Left colon (tissue), 1 donor: ENCODE measurements around a stretch of chr3.

DNA sequence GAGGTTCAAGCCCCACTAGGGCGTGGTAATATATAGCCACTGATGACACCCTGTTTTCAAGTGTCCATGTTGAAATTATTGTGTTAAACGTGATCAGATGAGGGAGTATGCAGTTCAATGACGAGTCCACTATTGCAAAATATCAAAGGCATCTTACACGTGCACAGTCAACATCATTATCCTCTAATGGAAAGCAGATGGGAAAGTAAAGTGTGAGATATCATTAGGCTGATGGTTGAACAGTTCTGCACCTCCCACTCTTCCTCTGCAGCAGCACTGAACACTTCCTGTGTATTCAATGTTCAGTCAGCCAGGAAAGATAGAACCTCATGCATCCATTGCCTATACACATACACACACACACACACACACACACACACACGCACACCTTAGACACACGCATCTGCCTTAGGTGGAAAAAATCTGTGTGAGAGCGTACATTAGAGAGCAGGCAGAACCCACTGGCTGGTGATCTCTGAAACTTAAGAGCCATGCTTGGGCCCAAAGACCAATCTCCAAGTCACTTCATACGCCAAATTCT lies 431.7 kb upstream of the CCDC54 start:
- PRO-cap, result no peak

- PRO-cap, result no peak
Measured at GRCh38 chr3:107235484-107236302, 141.5 kb upstream of the CCDC54 start.

GRCh38 chr3:107264831-107265404 lies 112.3 kb upstream of the CCDC54 start:
- PRO-cap, result no peak

DNA sequence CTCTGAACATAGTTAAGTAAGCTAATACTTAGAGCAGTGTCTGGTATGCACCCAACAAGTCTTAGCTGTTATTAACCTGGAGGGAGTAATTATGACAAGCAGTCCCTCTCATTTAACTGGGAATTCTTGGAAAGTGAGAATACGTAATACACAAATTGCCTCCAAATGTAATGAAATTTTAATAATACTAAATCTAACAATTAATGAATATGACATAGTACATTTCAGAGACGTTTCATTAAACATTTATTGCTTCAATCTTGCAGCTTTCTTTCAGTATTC lies 2.6 kb upstream of the CCDC54 start:
- PRO-cap, result no peak

DNA sequence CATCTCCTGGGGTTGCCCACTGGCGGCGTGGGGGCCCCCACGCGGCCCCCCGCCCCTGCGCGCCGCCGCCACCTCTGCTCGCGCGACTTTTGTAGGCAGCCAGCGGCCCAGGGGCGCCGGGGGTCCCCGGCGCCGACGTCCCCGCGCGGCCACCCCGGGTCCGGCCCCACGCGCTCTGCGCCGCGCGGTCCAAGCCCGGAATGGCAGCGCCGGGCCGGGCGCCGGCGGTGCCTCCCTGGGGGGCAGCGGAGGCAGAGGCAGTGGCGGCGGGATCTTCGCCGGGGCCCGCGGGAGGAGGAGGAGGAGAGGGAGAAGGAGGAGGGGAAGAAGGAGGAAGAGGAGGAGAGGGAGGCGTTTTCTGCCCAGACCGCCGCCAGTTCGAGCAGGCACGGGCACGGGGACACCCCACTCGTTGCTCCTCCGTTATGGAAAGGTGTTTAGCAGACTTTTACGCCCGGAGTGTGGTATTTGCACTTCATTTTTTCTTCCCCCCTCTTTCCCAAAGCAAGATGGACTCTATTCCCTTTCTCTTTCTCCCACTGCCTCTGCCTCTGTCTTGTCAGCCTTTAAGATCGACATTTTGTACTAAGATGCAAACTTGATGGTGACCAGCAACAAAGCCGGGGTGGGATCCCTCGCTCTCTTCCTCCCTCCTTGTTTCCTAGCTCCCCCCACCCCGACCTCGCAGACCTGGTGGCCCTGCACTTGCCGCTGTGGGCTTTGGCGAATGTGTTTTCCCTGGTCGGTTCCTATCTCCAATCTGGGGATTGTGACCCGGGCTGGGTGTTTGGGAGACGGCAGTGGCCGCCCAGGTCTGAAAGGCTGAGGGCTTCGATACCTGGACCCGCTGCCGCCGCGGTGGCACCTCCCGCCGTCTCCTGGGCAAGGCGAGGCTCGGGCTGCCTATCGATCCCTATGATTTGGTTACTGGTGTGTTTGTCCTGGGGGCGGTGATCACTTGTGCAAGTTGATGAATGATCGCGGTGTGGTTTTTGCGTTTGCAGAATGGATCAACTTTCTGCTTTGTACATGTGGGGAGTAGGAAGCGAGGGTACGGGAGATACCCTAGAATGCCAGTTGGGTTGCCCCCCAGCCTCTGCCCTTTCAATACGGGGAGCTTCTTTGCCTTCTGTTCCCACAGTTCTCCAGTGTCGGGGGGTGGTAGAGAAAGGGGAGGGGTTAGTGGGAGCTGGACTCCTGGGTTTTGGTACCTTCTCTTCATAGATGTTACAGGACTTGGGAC lies 2.7 kb downstream of the BBX start:
- PRO-cap, result bidirectional peak, plus-strand start at position 376 of the sequence, minus-strand start at position 197 of the sequence

DNA sequence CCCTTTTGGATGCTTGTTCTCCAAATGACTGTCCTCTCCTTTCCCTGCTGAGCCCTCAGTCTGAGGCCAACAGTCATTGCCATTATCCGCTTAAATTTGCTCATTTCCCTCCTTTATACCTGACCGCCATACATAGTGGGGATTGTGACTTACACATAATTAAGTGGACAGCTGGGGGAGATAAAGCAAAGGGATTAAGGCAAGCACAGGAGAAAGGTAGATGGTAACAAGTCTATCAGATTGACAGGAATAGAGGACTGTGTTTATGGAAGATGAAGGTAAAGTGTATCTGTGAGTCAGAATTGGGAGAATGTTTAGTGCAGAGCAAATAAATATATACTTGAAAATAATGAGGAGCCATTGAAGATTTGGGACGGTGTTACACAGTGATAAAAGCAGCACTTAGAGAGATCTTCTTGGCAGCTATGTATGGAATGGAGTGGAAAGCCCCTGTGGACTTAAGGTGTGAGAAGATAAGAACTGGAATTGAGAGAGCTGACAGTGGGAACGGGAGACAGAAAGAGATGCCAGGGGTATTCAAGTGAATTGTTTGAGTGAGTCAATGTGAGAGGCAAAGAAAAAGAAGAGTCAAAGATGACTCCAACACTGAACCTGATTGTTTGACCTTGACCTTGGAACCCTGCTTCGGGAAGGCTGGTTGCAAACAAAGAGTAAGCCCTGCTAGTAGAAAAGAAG lies 238.4 kb downstream of the BBX start:
- PRO-cap, result no peak

GRCh38 chr3:108055020-108055778 lies 35.6 kb downstream of the CD47 start:
- PRO-cap, result no peak

DNA sequence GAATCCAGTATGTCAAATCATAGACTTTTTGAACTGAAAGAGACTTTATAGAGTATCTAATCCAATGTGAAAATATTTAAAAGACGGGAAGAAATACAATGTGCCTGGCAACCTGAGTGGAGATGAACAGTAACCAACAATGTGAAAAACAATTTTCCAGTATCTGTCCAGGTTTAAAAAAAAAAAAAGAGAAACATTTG lies 32.0 kb downstream of the MYH15 start:
- PRO-cap, result unidirectional peak, minus-strand start at position 74 of the sequence

- PRO-cap, result no peak
Measured at GRCh38 chr3:108486825-108487350, 23.5 kb downstream of the MYH15 start.

GRCh38 chr3:108550374-108551319 lies 38.6 kb downstream of the CIP2A start:
- PRO-cap, result no peak

- PRO-cap, result no peak
Measured at GRCh38 chr3:108806299-108806968, 16.2 kb upstream of the TRAT1 start.

- PRO-cap, result no peak
Measured at GRCh38 chr3:108862684-108863256, 40.2 kb downstream of the TRAT1 start.

DNA sequence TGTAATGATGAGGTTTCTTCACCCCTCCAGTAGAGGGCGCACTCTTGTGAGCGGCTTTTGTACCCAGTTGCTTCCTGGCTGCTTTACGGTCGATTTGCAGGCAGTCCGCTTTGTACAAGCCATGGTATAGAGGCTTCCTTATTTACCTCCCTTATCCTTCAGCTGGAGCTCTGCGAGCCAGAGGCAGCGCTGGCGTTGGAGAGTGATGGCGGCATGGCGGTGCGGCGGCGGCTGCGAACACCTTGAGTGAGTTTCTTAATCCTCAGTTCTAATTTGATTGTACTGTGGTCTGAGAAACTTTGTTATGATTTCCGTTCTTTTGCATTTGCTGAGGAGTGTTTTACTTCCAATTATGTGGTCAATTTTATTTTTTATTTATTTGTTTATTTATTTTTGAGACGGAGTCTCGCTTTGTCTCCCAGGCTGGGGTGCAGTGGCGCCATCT lies 72.6 kb upstream of the DPPA4 start:
- PRO-cap, result unidirectional peak, minus-strand start at position 241 of the sequence

DNA sequence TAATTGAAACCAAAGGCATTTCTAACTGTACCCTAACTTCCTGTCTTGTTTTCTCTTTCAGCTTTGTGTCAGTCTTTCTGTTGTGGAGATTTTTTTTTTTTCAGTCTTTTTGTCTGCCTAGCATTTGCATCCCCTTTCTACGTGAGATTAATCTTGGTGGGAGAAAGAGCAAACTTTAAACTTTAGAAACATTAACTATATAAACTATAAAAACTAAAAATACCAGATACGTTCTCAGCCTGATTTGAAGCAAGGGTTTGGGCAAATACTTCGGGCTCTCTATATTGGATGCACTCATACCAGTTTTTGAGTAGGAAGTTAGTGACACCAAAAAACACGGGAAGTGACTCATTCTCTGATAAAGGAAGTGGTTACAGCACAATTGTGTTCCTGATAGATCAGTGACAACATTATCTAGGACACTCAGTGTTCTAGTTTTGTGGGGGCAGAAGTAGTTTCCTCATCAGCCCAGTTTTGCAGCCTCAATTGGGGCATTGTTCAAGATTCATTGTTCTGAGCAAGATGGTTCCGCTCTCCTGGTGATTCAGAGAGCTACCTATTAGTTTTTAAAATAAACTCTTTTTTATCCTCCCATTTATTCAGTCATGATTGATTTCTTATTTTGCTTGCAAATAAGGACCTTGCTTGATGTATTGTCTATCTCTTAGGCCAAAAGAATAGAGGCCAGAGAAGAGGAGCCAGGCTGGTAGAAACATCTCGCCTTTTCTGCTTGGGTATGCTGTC lies 469.6 kb upstream of the DPPA4 start:
- PRO-cap, result no peak

GRCh38 chr3:110311393-110311742 lies 760.2 kb upstream of the NECTIN3 start:
- PRO-cap, result no peak

DNA sequence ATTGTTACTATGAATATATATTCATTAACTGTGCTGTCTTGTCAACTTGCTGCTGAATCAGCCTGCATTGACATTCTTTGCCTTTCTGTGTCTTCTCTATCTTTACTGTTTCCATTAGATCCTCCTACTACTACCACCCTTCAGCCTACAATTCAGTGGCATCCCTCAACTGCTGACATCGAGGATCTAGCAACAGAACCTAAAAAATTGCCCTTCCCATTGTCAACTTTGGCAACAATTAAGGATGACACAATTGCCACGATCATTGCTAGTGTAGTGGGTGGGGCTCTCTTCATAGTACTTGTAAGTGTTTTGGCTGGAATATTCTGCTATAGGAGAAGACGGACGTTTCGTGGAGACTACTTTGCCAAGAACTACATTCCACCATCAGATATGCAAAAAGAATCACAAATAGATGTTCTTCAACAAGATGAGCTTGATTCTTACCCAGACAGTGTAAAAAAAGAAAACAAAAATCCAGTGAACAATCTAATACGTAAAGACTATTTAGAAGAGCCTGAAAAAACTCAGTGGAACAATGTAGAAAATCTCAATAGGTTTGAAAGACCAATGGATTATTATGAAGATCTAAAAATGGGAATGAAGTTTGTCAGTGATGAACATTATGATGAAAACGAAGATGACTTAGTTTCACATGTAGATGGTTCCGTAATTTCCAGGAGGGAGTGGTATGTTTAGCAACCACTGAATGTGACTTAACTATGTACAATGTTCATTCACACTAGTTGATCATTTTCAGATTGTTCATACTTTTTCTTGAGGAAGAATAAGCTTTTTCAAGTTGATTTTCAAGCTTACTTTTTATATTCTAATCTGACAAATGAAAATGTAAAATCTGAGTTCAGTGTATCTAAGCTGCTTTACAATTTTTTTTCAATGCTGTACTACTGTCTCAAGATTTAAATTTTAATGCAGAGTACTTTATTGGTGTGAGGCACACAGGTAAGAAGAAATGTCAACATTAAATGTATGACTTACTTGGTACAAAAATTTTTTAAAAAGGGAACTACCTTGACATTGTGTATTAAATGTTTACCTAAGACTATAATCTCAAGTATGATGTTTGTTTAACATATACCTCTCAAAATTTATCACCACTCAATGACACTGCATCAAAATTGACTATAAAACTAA lies 62.3 kb downstream of the NECTIN3 start:
- PRO-cap, result no peak

GRCh38 chr3:111324079-111324638 lies 217.8 kb upstream of the CD96 start:
- PRO-cap, result no peak

GRCh38 chr3:111610205-111610615 lies 15.1 kb upstream of the ZBED2 start:
- PRO-cap, result no peak

GRCh38 chr3:111692970-111693552 lies 18.6 kb downstream of the PLCXD2 start:
- PRO-cap, result no peak

DNA sequence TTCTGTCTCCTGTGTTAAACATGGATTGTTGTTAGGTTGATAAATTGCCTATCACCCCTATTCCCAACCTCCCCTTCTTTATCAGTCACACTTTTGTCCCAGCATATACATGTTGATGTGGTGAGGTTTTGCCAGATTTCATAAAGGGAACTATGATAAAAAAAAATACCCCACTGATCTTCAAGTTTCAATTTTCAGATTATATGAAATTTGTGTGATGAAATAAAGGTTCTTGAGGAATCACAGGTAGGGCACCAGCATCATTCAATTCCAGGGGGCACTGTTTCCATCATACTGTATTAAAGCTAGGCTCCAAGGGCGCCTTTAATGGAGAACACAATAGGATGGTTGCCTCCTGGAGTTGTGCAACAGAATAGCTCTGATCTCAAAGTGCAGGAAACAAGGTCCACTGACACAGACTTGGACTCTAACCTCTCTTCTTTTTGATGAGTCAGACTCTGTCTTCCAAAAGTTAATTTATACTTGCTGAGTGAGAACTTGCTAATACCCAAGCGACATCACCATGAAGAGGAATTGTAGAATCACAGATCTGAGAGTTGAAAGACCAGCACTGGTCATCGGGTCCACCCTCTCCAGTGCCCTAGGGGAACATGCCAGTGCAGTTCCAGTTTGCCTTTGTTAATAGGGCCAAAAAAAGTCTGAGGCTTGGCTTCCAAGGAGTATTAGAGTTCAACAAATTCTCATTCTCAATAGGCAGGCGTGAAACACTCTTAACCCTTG lies 90.1 kb downstream of the PLCXD2 start:
- PRO-cap, result no peak